Heart (tissue), 3 donors: ENCODE data around the gene RNF217.

GRCh38 chr6:121666621-121667311 lies 231.3 kb downstream of the GJA1 start:
- RAMPAGE, long total RNA, 2 experiments = no peak in any of the 2 experiments

DNA sequence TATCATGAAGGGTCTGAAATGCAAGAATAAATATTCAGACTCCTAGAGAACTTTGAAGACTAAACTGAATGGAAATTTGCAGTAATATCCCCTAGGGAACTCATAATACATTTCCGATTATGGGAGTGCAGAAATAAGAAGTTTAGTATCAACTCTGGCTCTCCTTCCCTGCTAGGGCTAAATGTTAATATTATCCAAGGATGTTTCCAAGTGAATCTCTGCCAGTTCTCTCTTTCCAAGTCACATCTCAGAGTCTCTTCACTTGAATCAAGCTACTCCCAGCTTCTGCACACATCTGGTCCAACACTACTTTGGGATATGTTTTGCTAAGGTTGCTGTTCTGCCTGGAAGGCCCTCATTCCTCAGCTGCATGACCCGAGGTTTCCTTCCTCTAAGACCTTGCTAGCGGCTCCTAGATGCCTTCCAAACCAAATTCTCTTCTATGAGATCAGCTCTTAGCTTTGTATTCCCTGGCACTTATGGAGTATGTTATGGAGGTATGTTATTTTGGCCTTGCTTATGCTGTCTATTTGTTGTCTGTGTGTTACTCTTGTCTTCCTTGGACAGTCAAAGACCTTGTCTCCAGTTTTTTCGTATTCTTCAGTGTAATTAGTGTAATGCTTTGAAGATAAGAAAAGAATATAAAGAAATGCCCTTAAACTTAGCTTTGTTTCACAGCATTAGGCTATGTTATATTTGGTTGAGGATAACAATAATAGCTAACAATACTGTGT lies 331.8 kb downstream of the GJA1 start:
- RAMPAGE, long total RNA, 2 experiments = no peak in any of the 2 experiments

GRCh38 chr6:122790369-122790761 lies 1.3 kb downstream of the SMPDL3A start:
- RAMPAGE, long total RNA, 2 experiments = no peak in any of the 2 experiments

DNA sequence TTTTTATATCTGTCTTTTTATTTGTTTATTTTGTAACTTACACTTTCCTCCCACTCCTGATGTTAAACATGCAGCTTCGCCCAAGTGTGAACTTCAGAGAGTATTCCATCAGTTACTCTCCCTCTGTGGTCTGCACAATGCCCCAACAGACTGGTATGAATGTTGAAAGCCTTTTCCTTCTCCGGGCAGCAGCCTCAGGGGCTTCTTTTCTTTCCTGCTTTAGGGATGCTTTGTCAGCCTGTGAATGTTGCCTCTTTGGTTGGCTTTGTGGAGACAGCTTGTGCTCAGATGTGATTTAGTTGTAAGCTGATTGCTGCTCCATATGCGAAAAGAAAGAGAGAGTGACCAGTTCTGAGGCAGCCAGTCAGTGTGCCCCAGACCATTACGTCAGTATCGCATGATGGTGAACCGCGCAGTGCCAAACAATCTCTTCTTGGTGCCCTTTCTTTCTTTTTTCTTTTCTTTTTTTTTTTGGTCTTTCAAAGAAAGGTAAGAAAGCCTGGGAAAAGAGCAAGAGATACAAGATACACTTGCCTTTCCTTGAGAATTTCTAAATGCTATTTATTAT lies 44.1 kb downstream of the SMPDL3A start:
- RAMPAGE, long total RNA, 2 experiments = no peak in any of the 2 experiments

GRCh38 chr6:123634907-123635651 lies 1.7 kb downstream of the TRDN start:
- RAMPAGE, long total RNA, 2 experiments = no peak in any of the 2 experiments

DNA sequence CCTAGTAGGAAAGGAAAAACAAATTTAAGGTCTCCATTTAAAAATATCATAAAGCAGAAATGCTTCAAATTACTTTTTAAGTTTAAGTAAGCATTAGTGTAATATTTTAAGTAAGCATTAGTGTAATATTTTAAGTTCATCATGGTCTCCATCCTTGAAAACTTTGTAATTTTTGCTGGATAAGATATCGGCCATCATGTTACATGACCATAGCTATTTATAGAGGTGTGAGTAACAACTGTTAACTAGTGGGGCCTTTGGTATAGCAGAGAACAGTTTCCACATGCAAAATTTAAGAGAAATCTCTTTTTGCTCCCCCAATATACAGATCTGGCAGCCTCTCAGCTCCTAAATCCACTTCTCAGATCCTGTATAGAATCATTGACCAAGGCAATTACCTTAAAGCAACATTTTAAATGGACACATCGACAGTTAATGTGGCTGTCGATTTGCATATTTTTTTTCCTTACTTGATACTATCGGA lies 453 bp downstream of the TRDN start:
- RAMPAGE, long total RNA, 2 experiments = no peak in any of the 2 experiments

- RAMPAGE, long total RNA, 2 experiments = no peak in any of the 2 experiments
These were observed 1.0 kb upstream of the NKAIN2 start for GRCh38 chr6:123802644-123803005.

DNA sequence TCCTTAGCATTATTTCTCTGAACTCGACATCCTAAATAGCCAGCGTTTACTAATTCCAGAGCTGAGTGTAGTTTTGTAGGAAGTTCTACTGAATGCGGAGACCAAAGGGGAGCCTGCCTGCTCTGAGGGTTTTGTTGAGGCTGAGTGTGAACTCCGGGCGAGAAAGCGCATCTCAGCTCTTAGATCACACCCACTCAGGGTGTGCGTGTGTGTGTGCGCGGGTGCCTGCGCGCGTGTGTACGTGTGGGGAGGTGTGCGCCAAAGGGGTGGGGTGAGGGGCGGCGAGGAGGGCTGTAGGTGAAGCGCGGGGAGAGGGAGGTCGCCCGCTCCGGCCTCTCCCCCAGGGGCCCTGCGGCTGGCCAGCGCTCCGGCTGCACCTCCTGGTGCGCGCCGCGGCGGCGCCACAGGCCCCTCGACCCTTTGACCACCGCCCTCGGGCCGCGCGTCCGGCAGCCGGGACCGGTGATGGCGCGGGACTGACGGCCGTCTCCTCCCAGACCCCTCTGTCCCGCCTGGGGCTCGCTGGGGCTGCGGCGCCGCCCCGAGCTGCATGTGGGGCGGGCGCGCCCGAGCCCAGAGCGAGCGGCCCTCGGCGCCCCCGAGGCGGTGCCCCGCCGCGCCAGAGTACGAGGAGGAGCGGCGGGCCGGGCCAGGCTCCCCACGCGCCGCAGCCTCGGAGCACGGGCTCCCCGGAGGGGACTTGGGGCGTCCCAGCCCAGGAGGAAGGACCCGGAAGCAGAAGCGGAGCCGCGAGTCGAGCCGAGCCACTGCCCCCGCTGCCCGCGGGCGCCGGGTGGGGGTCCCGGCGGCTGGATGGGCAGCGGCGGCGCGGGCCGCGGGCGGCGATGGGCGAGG lies at the start of gene RNF217:
Gene RNF217 (plus strand): TSS at position 738 of the 855 bp plus-strand sequence.
- RAMPAGE, long total RNA, 2 experiments = no peak in any of the 2 experiments

DNA sequence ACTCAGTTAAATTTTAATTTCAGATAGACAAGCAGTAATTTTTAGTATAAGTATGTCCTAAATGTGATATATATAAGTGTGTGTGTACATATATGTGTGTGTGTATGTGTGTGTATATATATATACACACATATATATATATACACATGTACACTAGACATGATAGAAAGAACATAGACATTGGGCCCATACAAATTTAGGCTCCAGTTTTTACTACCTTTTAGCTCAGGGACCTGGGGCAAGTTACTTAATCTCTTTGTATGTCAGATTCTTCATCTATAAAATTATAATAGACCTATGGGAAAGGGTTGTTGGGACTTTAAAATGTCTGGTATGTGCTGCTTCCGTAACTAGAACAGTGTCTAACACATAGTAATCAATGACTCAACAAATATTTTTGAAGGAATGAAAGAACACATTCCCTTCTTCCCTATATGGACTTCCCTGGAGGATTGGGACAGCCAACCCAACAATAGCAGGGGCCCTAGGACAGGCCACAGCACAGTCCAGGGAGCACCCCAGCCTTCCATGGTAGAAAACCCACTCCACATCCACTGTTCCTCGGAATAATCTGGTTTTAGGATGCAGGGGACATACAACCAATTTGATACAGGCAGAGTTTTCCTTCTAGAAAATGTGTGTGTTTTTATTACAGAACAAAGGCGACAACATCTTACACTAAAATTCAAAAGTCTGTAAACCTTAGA lies 50.7 kb upstream of the TPD52L1 start:
- RAMPAGE, long total RNA, 2 experiments = no peak in any of the 2 experiments

- RAMPAGE, long total RNA, 2 experiments = no peak in any of the 2 experiments
These were observed 66.1 kb downstream of the TPD52L1 start for GRCh38 chr6:125219604-125220205.

- RAMPAGE, long total RNA, 2 experiments = no peak in any of the 2 experiments
These were observed 120.2 kb upstream of the HDDC2 start for GRCh38 chr6:125421704-125422578.

GRCh38 chr6:125534255-125534976 lies 215.0 kb upstream of the HEY2 start:
- RAMPAGE, long total RNA, 2 experiments = no peak in any of the 2 experiments

DNA sequence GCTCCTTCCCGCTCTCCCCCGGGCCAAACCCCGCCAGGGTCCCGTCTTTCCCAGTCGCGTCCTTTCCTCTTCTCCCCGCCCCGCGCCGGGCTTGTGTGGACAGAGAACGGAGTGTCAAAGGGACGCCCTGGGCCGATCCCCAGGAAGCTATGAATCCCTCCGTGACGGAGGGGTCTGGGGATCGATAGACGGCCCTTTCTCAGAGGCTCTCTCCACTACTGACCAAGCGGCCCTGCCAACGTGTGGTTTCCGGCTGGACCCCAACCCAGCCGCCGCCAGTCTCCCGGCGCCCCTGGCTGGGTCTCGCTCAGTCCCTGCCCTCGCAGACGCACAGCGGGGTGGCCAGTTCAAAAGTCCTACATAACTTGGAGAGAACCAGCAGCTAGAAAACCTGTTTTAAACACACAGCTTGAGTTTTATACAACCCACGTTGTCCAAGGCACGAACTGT lies 1.2 kb upstream of the HEY2 start:
- RAMPAGE, long total RNA, 2 experiments = no peak in any of the 2 experiments

DNA sequence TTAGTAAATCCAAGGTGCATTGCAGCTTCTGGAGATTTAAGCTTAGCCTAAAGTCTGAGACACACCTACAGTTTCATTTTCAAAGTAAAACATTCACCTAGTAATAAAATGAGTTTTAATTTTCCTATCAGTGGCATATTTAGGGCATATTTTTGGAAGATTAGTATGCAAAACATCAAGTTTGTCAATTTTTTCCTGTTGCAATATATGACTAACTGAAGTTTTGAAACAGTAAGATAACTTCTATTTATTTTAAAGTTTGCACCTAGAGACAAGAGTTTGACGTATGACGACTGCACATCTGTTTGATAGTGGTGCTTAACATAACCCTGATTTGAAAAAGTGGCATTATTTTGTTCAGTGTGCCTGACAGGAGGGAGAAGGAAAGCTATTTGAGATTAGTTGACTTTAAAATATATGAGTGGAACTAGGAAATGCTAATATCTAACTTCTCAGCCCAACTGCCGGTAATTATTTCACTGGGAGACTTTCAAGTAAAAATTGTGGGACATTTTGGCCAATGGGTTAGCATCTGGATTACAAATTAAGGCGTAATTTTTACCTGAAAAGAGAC lies 1.7 kb downstream of the HEY2 start:
- RAMPAGE, long total RNA, 2 experiments = no peak in any of the 2 experiments

GRCh38 chr6:125780221-125780585 lies 10.6 kb upstream of the NCOA7 start:
- RAMPAGE, long total RNA, 2 experiments = no peak in any of the 2 experiments

GRCh38 chr6:125819000-125819368 lies 28.2 kb downstream of the NCOA7 start:
- RAMPAGE, long total RNA, 2 experiments = no peak in any of the 2 experiments

DNA sequence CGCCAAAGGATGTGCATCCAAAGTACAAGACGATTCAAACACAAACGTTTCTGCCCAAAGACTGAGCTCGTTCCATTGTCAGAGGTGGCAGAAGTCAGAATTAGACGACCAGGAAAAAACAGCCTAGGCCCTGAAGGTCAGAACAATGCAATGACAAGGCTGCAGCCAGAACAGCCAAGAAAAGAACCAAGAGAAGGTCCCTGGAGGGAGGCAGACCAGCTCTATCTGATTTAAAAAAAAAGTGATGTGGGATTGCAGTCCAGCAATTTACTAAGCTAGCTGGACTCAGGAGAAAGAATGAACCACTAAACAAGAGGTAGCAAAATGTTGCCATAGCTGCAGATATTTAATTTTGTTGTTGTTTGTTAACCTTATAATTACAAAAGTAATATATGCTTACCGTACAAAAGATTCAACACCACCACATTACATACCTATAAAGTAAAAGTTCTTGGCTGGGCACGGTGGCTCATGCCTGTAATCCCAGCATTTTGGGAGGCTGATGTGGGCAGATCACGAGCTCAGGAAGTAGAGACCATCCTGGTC lies 54.4 kb downstream of the NCOA7 start:
- RAMPAGE, long total RNA, 2 experiments = no peak in any of the 2 experiments

DNA sequence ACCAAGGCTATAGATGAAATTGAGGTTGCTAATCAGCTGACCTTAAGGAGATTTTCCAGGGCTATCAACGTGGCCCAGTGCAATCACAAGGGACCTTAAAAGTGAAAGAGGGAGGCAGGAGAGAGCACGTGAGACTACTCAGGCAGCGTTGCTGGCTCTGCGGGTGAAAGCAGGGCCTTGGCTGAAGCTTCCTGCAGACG lies 78.7 kb downstream of the NCOA7 start:
- RAMPAGE, long total RNA, 2 experiments = no peak in any of the 2 experiments

DNA sequence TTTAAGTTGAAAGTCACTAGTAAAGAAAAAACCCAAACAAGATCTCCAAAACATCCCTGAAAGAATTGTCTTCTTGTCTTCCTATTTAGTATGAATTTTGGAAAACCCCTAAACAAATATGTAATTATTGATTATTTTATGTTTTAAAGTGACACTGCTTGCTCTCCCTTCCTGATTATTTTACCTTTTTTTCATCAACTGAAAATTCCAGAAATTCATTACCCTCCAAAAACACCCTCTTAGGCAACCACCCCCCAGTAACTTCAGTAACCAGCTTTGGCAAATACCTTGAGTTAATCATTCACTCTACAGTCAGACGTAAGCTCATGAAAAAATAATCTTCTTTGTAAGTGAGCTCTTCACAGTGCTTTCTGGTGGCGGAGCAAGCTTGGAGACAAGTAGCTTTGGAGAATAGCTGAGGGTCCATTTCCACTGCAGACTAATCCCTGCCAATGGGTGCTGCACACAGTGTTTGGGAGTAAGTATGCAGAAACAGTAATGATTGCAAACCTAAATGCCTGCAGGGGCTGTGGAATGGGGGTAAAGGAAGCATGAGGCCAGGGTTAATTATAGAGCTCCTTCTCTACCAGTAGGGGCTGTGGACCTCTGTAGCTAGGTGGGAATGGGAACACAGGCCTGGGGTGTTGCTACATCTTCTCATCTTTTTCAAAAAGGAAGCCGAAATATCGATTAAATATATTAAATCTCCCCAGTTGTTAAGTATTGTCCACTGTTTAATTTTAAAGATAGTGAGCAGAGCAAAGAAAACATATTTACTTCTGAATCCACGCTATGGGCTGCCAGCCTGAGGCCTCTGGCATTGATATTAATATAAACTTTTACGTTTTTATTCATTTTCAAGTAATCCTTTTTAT lies 56.8 kb upstream of the HINT3 start:
- RAMPAGE, long total RNA, 2 experiments = no peak in any of the 2 experiments

GRCh38 chr6:125977788-125979166 lies 8.1 kb upstream of the TRMT11 start:
- RAMPAGE, long total RNA, 2 experiments = no peak in any of the 2 experiments